Heart right ventricle (tissue), 2 donors: ENCODE measurements around the genes FAM181A and SERPINA6.

DNA sequence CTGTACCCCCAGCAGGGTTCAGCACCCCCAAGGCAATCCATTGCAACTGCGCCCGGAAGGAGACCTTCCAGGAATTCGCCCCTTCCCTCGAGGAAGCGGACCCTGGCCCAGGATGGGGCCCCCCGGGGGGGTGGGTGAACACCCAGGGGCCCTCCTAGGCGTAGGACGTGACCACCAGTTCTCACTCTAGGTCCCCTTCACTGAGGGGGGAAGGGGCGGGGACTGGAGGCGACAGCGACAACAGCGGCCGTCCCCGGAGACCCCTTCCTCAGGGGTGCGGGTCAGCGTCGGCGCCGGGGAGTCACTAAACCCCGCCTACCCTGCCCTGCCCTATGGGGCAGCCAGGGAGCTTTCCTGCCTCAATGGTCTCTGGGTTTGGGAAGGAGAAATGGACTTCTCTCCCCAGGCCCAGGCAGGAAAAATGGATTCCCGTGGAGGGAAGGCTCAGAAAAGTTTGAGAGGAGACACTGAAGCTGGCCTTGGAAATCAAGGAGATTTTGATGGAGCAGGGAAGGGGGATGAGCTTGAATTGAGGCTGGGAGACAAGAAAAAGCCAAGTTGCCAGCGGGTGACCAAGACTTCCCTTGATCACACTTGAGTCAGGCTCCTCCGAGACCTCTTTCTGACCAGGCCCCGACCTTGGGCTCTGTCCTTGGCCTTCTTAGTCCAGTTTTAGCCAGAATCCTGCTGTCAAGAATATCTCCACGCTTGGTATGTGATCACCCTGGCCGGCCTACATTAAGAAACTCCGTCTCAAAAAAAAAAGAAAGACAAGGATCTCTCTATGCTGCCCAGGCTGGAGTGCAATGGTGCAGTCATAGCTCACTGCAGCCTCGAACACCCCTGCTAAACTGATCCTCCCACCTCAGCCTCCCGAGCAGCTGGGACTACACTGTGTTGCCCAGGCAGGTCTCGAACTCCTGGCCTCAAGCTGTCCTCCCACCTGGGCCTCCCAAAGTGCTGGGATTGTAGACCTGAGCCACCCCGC lies 726 bp upstream of the ITPK1 start:
- PRO-cap, 2 experiments = no peak in any of the 2 experiments

DNA sequence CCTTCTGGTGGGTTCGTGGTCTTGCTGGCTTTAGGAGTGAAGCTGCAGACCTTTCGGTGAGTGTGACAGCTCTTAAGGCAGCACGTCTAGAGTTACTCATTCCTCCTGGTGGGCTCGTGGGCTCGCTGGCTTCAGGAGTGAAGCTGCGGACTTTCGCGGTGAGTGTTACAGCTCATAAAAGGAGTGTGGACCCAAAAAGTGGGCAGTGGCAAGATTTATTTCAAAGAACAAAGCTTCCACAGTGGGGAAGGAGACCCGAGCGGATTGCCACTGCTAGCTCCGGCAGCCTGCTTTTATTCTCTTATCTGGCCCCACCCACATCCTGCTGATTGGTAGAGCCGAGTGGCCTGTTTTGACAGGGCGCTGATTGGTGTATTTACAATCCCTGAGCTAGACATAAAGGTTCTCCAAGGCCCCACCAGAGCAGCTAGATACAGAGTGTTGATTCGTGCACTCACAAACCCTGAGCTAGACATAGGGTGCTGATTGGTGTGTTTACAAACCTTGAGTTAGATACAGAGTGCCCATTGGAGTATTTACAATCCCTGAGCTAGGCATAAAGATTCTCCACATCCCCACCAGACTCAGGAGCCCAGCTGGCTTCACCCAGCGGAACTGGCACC lies 15.1 kb downstream of the MOAP1 start:
- PRO-cap, 2 experiments = no peak in any of the 2 experiments

- PRO-cap, 2 experiments = no peak in any of the 2 experiments
Measured at GRCh38 chr14:93241116-93241691, 34.1 kb downstream of the UBR7 start.

DNA sequence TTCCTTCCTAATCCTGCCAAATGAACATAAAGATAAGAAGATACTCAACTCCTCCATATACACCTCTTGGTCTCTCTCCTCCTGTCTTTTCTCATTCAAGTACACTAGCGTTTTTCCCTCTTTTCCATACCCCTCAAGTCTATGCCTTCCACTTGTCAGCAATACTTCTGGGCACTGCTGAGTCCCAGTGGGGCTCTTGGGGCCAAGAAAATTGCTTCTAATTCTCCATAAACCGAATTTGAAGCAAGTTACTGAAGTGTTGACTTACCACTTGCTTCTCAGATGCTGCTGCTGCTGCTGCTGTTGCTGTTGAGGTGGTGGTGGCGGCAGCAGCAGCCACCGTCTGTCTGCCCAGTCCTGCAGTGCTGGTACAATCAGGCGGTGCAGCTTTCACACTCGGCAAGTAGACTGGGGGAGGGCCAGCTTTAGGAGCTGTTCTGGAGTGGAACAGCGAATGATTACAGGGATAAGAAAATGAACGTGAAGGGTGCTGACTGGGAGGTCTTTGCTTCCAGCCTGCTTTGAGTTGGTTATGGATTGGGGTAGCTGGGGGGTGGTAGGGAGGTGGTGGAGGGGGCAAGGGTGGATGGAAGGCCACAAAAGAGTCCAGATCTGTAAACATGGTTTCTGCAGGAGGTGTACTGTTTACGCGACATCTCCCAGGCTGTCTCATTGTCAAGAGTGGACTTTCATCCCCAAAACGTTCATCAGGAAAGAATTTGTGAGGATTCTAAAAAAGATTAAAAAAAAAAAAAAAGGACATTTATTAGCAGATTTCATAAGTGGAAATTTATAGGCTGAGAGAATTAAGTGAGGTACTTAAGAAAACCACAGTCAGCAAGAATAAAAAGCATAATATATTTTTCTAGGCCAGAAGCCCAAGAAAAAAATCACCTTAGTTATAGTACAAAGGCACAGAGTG lies 38.8 kb downstream of the UBR7 start:
- PRO-cap, 2 experiments = no peak in any of the 2 experiments

DNA sequence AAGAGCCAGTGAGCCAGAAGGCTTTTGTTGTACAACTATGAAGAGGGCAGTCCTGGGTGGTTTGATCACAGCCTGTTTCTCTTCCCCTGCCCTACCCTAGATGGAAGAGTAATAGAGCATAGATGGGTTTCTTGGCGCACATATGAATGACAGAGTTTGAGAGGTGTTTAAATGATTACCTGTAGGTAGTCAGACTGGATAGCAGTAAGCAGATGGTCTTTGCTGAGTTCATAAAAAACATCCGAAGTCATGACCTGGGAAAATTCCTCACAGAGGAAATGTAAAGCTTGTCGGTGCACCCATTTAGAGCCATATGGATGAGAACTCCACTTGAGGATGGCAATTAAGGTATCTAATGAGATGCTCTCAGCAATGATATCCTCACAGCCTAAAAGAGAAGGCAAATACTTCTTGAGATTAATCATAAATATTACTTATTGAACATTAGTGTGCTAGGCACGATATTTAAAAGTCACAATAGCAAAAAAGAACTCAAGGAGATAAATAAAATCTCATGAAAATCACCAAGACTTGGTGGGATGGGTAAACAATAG lies 56.6 kb downstream of the UBR7 start:
- PRO-cap, 2 experiments = no peak in any of the 2 experiments

GRCh38 chr14:93294178-93294708 lies 38.6 kb downstream of the BTBD7 start:
- PRO-cap, 2 experiments = no peak in any of the 2 experiments

GRCh38 chr14:93329849-93330911 lies 2.7 kb downstream of the BTBD7 start:
- PRO-cap, 2 experiments = no peak in any of the 2 experiments

DNA sequence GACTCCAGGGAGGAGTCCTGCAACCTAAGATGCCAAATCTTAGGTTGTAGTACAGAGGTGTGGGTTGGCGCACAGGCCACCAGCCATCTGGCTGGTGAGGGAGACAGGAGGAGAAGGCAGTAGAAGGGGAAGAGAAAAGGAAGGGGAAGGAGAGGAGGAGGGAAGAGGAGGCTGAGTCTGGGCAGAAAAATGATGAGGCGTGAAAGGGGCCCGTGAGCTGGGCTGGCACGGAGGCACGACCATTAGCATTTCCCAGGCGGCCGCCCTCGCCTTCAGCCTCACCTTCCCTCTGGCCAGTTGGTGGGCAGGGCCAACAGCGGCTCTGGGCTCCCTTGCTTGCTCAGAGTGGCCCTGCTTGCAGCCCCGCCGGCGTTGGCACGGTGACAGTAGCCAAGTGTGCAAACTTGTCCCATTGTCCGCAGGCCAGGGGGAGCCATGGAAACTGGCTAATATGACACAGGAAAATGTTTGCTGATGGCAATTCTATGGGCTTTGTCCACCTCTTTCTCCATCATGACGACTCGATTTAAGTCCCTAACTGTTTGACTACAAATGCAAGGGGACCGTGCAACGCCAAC lies 1.1 kb upstream of the FAM181A start:
- PRO-cap, 2 experiments = no peak in any of the 2 experiments

DNA sequence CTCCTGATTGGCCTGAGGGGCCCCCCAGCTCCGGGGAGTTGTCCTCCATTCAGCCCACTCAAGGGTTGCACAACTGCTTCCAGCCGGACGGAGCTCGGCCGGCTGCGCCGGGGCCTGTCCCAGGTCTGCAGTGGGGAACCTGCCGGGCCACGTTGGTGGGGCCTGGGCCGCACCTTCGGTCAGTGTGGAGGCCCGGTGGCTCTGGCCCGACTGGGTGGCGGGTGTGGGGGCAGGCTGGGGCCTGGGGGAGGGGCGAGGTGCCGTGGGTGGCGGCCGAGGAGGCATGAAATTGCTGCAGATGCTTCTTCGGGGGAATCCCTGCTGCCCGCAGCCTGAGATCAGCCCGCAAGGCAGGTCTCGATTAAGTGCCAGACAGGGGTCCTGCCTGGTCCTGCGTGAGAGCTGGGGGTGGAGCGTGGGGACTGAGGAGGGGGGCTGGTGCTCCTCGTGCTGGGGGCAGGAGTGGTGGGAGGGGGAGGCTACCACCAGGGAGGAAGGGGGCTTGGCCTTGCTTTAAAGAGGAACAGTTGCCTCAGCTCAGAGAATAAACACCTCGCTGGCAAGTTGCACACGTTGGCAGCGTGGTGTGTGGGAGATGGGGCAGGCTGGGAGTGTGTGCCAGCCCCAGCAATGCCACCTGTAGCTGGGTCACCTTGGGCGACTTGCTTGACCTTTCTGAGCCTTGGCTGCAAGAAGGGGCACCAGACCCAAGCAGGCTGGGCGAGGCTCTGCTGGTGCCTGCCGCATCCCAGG lies at the start of gene FAM181A:
Gene FAM181A, plus strand, starts transcription at position 68 of the 753 bp plus-strand sequence.
- PRO-cap, 2 experiments = no peak in any of the 2 experiments

DNA sequence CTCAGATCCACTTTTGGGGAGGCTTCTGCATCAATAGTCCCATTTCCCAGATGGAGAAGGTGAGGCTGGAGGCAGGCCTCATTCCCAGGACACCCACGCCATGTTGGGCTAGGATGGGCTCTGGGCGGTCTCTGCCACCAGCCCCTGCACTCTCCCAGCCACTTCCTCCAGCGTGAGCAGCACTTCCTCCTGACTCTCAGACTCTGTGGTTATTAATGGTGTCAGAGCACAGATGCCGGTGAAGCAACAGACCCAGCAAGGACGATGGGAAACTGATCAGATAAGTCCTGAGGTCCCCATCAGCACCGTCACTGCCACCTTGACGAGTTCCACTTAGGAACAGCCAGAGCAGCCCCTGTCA lies 21.2 kb downstream of the ASB2 start:
- PRO-cap, 2 experiments = no peak in any of the 2 experiments

- PRO-cap, 2 experiments = peak in 1 of 2 experiments; most common plus-strand start chr14:93955861 (in 1)
Measured at GRCh38 chr14:93955511-93956504, 20.6 kb downstream of the ASB2 start.

- PRO-cap, 2 experiments = peak in 2 of 2 experiments; most common plus-strand start chr14:93978976 (in 1); most common minus-strand start chr14:93979002 (in 1)
Measured at GRCh38 chr14:93978736-93979298, 2.4 kb upstream of the ASB2 start.

DNA sequence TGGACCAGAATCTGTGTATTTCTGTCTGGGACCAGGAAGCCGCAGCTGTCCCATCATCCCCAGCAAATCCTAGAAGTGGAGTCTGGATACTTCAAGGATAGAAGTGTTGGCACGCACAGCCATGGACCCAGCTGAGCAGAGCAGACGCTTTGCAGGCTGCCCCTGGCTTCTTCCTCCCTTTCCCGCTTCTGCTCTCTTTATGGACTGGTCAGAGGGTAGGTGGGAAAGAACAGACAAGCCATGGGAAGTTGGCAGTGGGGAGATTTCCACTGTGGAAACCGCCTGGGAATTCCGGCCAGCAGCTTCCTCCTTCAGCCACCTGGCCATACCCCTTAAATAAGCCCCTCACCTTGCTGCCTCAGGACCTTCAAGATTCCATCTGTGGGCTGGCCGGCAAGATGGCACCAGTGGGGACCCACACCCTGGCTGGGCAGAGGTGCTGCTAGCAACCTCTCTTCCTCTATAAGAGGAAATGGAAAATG lies 20.6 kb downstream of the OTUB2 start:
- PRO-cap, 2 experiments = no peak in any of the 2 experiments

GRCh38 chr14:94057632-94057940 lies 23.4 kb downstream of the DDX24 start:
- PRO-cap, 2 experiments = no peak in any of the 2 experiments

DNA sequence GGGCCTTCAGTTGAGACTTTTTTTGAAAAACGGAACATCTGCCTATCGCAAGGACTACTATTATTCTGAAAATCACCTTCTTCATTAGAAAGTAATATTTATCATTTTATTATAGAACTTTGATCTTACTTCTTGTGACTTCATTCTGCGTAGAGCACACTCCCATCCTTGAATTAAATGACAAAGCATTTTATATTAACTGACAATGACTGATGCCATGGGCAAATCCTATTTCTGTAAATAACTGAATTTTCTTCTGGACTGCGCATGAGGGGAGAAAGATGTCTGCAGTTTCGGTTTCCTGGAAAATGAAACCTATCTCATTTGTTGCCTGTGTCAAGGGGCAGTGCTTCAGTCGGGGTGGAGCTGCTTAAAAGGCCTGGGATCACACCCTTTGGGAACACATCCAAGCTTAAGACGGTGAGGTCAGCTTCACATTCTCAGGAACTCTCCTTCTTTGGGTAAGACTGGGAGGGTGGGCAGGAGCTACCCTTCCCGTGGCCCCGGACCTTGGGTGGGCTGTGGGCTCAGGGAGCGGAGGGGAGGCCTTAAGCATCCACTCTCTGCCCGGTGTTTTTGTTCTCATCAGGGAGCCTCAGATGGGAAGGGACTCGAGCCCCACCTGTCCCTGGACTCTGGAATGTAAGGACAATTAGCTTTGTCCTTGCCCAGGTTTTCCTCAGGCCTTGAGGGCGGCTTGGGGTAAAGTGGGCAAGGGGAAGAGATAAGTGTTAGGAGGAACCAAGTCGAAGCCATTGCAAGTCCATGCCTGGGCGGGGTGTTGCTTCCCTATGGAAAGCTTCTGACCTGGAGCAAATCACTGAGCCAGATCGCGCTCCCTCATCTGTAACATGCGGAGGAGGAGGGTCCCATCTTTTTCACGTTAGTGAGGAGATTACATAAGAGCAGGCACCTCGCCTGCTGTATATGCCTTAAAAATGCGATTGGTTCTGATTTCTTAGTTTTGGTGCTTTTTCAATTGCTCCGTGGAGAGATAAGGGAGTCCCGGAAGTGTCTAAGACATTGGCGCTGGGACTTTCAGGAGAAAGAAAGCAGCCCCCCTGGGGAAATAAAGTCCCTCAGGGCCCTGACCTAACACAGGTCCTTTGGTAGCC lies 18.7 kb downstream of the IFI27L2 start:
- PRO-cap, 2 experiments = peak in 2 of 2 experiments; most common plus-strand start position 400 of the sequence (in 2); most common minus-strand start position 287 of the sequence (in 1)

DNA sequence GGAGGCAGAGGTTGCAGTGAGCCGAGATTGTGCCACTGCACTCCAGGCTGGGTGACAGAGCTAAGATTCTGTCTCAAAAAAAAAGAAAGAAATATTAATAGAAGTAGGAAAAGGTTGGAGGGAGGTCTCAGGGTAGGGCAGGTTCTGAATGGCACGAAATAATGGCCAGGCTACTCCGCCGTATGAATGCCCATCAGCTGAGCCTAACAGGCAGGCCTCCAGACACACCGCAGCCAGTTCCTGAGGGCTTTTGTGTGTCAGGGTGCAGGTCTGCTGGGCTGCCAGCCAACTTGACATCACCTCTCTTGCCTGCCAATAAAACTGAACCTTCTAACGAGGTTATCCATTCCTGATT lies 16.0 kb downstream of the IFI27L2 start:
- PRO-cap, 2 experiments = no peak in any of the 2 experiments

DNA sequence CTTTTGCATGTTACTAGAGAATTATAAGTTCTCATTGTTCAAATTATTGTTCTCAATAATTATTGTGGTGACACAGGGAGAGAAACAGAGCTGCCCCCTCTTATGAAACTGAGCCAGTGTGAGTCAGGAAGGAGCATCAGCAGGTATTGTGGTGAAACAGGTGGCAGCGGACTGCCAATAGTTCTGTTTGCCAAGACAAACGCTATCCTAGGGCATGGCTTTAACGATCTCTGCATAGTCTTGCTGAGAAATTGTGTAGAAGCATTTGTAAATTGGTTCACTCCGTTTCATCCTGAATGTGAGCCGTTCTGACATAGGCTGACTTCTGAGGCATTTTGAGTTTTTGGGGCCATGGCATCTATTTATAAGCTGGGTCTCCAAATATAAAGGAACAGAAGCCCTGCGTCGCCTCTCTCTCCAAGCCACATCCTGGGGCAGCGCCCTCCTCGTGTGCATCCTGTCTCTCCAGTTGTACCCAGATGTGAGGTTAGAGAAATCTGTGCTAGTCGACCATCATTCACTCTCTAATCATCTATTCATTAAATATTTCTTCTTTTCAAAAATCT lies 15.8 kb upstream of the PPP4R4 start:
- PRO-cap, 2 experiments = no peak in any of the 2 experiments

- PRO-cap, 2 experiments = no peak in any of the 2 experiments
Measured at GRCh38 chr14:94165570-94165911, 8.6 kb upstream of the PPP4R4 start.

DNA sequence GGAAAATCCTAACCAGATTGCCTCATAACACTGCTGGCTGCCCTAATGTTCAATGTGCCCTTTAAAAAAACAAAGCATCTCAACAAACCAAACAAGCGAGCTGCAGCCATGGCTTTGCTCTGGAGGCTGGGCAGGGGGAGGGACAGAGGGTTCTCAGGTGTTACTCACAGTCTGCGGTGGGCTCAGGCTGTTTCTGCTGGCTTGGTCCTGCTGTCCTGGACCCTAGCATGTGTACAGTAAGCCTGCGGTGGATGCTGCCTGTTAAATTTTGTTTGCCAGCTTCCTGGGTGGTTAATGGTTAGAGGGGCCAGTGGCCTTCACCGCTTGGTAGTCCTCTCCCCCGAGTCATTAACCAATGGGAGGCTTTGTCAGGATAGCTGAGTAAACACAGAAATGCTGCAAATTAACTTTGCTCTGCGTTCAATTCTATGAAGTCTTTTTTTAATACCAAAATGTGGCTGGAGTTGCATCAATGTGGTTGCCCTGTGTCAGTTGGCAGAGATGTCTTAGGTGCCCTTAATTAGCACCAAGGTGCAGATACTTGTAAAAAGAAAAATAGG lies at the start of gene SERPINA6:
Gene SERPINA6, minus strand, starts transcription at position 238 of the 560 bp plus-strand sequence.
- PRO-cap, 2 experiments = no peak in any of the 2 experiments

- PRO-cap, 2 experiments = no peak in any of the 2 experiments
Measured at GRCh38 chr14:94379088-94379806, 9.2 kb downstream of the SERPINA1 start.